ENCODE measurements around a stretch of chr5.

DNA sequence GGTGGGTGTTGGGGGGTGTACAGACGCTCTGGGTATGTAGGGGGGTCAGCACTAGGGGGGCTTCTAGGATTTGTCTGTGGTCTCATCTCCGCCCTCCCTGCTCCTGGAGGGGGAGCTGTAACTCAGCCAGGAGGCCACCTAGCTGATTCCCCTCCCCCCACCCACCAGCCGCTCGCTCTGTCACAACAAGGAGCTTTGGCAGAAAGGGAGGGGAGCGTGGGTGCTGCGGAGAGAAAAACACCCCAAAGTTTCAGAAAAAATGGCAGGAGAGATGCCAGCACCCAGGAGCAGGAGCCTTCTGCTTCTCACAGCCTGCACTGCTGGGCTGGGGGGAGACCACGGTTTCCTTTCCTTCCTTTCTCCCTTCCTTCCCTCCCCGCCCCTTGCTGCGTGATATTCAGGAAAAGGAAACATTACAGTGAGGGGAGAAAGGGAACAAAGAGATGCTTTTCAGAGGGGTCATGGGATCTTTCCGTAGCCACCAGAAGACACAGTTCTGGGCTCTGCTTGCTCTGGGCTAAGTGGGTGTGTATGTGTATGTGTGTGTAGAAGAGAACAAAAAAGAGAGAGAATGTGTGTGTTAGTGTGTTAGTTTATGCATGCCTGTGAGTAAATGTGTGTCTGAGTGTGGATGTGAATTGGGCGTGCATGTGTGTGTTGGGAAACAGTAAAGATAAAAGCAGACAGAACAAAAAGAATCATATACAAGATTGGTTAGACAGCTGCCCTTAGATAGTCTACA lies 36.2 kb upstream of the HSPA9 start:
- PRO-cap = no peak
- RAMPAGE, long total RNA, 2 experiments = no peak in any of the 2 experiments

GRCh38 chr5:138628512-138628778 lies 53.2 kb upstream of the HSPA9 start:
- PRO-cap = no peak
- RAMPAGE, long total RNA, 2 experiments = no peak in any of the 2 experiments

- PRO-cap = no peak
- RAMPAGE, long total RNA, 2 experiments = start-site peak on the plus strand in 1 of 2 experiments, at chr5:138861547-138861635 at its widest, 5 reads per replicate
Measured at GRCh38 chr5:138861296-138862108, 13.6 kb downstream of the LRRTM2 start.

DNA sequence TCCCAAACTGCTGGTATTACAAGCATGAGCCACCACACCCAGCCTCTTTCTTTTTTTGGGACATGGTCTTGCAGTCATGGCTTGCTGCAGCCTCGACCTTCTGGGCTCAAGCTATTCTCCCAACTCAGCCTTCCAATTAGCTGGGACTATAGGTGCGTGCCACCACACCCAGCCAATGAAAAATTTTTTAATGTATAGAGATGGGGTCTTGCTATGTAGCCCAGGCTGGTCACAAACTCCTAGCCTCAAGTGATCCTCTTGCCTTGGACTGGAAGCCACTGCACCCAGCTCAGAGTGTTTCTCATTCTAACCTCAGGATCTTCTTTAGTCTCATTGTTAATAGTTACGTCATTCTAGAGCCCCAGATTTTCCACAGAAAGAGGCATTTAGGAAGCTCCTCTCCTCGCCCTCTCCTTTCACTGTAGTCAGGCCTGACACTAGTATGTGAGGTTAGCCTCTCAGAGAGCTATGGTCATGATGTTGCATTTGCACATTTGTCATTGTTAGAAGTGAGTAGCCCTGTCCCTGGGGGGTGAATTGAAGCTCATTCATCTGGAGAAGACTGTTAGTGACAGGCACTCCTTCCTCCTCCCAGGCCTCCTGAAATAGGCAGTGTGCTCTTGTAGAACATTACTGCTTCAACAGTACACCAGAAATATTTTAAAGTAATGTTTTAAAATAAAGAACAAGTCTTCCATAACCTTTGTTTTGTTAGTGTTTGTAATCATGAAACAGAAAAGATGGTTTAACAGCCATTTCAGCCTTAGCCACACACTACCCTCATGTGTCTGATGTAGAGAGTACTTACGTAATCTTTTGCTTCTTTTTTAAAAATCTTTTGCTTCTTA lies 26.5 kb upstream of the LRRTM2 start:
- PRO-cap = no peak
- RAMPAGE, long total RNA, 2 experiments = no peak in any of the 2 experiments

DNA sequence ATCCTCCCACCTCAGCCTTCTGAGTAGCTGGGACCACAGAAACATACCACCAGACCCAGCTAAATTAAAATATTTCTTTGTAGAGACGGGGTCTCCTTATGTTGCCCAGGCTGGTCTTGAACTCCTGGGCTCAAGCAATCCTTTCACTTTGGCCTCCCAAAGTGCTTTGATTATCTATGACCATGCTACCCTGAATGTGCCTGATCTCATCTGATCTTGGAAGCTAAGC lies 136.9 kb upstream of the LRRTM2 start:
- PRO-cap = no peak
- RAMPAGE, long total RNA, 2 experiments = no peak in any of the 2 experiments

- PRO-cap = no peak
- RAMPAGE, long total RNA, 2 experiments = no peak in any of the 2 experiments
Measured at GRCh38 chr5:139131935-139132559, 66.1 kb downstream of the SIL1 start.

DNA sequence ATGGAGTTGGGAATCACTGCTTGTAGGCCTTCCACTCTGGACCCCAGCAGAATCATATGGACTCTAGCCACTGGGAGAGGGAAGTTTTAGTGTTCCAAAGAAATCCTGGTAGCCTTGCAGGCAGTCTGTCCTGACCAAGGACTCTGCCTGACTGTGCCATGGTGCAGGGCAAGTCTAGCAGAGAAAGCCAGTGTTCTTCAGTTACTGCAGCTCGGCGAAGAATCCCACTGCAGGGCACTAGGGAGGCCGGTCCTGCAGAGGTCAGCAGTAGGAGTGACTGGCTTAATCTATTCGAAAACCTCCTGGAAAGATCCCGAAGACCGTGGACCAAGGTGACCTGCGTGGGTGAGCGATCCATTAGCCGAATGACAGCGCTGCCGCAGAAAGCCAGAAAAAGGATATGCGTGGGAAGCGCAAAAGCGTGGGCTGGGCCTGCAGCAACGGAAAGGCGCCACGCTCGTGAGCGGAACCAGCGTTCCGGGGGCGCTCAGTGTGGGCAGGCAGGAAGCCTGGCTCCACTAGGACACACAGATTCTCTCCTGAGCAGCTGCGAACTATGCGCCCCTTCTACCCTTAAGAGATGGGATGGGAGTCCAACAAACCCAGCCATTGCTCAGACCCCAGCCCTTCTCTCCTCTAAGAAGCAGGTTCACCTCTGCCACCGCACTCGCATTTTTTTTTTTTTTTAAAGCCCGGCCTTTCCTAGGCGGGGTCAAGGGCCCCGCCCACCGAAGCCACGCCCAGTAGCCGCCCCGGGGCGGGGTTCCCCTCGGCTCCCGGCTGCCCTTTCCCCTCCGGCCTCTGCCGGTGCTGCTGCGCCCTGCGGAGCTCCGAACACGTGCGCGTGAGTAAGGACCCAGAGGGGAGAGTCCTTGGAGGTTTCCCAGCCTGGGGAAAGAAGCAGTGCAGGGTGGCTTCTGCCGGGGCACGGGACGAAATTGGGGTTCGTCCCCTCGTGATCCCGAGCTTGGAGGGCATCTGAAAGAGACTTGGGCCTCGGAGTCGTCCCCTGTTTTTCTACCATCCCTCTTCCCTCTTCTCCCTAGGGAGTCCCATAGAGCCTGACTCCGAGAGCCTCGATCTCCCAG lies 19.9 kb upstream of the MATR3 start:
- PRO-cap = bidirectional peak, plus-strand start at position 472 of the sequence, minus-strand start at position 367 of the sequence; bidirectional peak, plus-strand start at position 797 of the sequence, minus-strand start at position 676 of the sequence
- RAMPAGE, long total RNA, 2 experiments = start-site peak on the plus strand in 1 of 2 experiments, centred at position 798 of the sequence, 44 reads per replicate

DNA sequence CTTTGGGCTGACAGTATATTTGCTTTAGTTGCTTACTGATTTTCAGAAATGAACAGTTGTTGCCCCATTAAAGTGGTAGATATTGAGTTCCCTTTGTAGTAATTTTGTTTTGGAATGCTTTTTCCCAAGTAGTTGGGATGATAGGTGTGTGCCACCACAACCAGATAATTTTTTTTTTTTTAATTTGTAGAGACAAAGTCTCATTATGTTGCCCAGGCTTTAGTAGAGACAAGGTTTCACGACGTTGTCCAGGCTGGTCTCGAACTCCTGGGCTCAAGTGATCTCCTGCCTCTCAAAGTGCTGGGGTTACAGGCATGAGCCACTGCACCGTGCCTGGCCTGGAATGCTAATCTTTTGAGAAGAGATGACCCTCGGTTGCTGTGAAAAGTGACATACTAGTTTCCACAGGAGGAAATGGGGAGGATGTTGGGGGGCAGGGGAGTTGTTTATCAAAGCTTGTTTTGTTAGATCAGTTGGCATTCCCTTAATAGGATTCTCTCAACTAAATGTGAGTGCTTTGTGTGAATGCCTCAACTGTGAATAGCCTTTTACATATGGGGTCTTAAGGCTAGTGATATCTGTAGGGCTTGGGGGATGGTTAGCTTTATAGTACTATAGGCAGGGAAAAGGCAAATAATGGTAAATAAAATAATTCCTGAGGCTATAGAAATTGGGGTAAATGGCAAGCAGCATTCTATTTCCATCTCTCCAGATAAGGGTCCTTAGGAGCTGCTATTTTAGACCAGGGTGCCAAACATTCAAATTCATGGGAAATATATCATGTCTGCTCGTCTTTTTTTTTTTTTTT lies 16.4 kb upstream of the MATR3 start:
- PRO-cap = no peak
- RAMPAGE, long total RNA, 2 experiments = no peak in any of the 2 experiments

- PRO-cap = no peak
- RAMPAGE, long total RNA, 2 experiments = no peak in any of the 2 experiments
Measured at GRCh38 chr5:139302807-139303422, 9.4 kb downstream of the MATR3 start.

- PRO-cap = no peak
- RAMPAGE, long total RNA, 2 experiments = no peak in any of the 2 experiments
Measured at GRCh38 chr5:139318694-139319030, 23.0 kb upstream of the PAIP2 start.

- PRO-cap = no peak
- RAMPAGE, long total RNA, 2 experiments = no peak in any of the 2 experiments
Measured at GRCh38 chr5:139330246-139330776, 11.3 kb upstream of the PAIP2 start.

- PRO-cap = no peak
- RAMPAGE, long total RNA, 2 experiments = no peak in any of the 2 experiments
Measured at GRCh38 chr5:139340959-139341317, 716 bp upstream of the PAIP2 start.

DNA sequence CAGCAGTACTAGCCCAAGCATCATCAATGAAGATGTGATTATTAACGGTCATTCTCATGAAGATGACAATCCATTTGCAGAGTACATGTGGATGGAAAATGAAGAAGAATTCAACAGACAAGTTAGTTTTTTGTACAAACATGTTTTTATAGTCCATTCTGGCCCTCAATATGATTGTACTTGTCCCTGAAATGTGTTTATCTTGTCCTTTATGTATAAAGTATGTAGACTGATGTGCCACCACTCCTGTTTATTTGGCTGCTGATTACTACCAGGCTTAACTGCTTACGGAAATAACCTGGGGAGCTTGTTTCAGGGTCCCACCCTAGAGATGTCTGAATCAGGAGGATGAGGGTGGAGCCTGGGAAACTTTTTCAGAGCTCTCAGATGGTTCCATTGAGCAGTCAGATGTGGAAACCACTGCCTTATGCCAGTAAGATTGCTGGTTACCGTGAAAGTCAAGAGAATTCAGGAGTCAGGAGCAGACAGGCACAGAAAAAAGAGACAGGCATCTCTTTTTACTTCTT lies 19.2 kb downstream of the SLC23A1 start:
- PRO-cap = unidirectional peak, plus-strand start at position 403 of the sequence
- RAMPAGE, long total RNA, 2 experiments = no peak in any of the 2 experiments

DNA sequence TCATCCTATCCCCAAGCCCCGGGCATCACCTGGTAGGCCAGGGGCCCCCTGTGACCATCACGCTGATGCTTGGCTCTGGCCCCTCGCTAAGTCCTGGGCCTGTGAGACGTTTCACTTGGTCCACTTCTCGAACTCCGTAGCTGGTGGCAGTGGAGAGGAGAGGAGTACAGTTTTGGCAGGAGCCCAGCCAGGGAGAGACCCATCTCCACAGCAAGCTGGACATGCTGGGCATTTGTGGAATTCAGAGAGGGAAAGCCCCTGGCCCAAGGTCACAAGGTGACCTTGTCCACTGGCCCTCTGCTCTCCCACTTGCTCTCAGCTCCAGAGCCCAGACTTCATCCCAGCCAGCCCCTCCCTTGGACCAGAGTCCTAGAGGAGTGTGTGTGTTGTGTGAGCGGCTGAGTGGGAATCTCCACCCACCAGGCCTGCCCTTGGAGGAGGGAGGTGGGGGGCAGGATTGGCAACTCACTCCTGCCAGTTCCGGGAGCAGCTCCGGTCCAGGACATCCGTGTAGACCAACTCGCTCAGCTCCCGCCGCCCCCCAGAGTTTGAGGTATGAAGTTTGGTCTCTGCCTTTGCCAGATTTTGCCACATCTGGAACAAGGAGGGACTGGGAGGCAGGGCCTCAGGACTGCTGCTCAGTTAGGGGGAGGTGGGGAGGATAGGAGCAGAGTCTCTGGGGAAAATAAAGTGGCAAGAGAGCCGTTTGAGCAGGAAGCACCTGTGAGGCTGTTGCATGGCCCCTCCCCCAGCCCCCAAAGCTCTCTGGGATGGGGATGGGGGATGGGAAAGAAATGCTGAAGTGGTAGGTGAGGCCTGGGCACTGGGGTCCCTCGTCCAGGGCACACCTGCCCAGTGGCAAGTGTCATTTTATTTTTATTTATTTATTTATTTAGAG lies 1.5 kb downstream of the MZB1 start:
- PRO-cap = no peak
- RAMPAGE, long total RNA, 2 experiments = no peak in any of the 2 experiments

- PRO-cap = no peak
- RAMPAGE, long total RNA, 2 experiments = no peak in any of the 2 experiments
Measured at GRCh38 chr5:139414376-139415003, 10.6 kb upstream of the SPATA24 start.

DNA sequence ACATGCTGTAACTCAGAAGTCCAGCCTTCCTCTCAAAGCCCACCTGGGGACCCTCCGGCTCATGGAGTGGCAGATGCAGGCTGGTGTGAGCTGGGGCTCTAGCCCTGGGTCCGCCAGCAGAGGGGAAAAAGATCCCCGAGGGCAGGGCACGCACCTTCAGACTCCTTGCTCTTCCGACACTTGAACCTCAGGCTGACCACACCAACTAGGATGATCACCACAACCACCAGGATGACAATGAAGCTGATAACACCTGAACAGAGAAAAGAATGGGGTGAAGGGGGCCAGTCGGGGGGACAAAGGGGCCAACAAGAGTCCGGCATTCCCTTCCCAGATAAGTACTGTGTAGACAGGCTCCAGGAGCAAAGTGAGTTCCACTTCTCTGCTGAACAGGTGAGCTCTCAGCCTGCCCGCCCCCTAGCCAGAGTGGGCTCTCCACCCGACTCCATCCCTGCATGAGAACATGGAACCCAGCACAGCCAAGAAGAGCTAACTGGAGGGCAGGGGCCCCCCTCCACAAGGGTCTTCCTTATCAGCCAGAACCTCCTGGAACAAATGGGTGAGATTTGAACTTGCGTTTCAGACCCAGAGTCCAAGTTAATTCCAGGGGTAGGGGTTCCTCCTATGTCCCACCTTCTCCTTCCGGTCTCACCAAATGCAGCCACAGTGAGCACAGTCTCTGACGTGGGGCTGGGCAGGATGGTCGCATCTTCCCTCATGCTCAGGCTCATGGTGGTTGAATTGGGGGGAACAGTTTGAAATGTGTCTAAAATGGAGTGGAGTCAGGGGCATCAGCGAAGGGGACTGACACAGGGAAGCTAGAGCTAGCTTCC lies 7.7 kb downstream of the ECSCR start:
- PRO-cap = no peak
- RAMPAGE, long total RNA, 2 experiments = no peak in any of the 2 experiments

DNA sequence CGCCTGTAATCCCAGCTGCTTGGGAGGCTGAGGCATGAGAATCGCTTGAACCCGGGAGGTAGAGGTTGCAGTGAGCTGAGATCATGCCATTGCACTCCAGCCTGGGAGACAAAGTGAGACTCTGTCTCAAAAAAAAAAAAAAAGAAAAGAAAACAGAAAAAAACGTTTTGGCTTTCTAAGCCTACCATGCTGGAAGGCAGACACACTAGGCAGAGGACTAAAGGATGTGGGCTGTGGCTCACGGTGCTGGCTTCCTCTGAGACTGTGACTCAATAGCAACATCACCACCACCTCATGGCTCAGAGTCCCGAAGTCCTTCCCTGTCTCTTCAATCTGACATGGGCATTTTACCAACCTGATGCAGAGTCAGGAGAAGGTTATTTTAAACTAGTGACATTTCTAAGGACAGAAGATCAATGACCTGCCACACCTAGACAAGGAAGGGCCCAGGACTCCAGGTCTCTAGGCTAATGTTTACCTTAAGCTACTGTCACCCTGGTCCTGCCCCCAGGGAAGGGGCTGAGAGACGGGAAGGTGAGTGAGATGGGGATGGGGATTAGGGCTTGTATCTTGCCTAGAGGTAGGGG lies 3.7 kb downstream of the ECSCR start:
- PRO-cap = no peak
- RAMPAGE, long total RNA, 2 experiments = no peak in any of the 2 experiments

- PRO-cap = no peak
- RAMPAGE, long total RNA, 2 experiments = no peak in any of the 2 experiments
Measured at GRCh38 chr5:139543253-139543991, 17.7 kb upstream of the UBE2D2 start.

GRCh38 chr5:139649050-139650107 lies 1.2 kb downstream of the CXXC5 start:
- PRO-cap = bidirectional peak, plus-strand start at chr5:139649520, minus-strand start at chr5:139649495
- RAMPAGE, long total RNA, 2 experiments = no peak in any of the 2 experiments

DNA sequence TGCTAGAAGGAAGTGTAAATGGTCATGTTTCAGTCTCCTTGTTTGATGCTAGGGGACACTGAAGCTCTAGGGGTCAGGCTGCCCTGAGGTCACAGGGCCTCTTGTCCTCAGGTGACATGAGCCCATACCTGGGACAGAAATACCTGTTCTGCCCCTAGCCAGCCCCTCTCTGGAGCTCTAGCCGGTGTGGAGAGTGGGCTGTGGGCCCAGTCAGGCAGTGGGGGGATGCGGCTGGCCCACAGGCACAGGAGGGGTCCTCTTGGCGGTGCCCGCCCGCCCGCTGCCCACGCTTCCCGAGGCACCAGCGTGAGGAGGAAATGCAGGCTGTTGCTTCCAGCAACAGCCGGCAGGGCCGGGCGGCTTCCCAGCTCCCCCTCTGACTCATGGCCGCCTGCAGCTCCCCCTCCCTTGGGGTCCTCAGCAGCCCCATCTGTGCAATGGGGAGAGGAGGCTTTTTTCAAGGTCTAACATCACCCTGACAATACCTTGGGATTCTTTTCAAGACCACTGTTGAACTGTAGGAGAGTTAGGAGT lies 10.3 kb downstream of the CXXC5 start:
- PRO-cap = unidirectional peak, minus-strand start at position 308 of the sequence
- RAMPAGE, long total RNA, 2 experiments = no peak in any of the 2 experiments